Cardiac atrium fibroblast (primary cell): ENCODE results near the genes NPR2 and CLTA.

GRCh38 chr9:35361562-35362366 is 128.1 kb upstream of the RUSC2 start:
- RAMPAGE, long total RNA, result no peak

- RAMPAGE, long total RNA, result no peak
These were observed 83.4 kb upstream of the RUSC2 start for GRCh38 chr9:35406284-35407040.

DNA sequence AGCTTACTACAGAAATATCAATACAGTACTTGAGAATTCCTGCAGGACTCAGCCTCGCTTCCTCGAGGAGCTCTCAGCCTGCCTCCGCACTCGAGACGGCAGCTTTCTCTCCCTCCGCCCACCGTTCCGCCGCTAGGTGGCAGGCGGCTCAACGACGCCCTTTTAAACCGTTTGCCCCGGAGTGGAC is 1.3 kb upstream of the TESK1 start:
- RAMPAGE, long total RNA, result no peak

DNA sequence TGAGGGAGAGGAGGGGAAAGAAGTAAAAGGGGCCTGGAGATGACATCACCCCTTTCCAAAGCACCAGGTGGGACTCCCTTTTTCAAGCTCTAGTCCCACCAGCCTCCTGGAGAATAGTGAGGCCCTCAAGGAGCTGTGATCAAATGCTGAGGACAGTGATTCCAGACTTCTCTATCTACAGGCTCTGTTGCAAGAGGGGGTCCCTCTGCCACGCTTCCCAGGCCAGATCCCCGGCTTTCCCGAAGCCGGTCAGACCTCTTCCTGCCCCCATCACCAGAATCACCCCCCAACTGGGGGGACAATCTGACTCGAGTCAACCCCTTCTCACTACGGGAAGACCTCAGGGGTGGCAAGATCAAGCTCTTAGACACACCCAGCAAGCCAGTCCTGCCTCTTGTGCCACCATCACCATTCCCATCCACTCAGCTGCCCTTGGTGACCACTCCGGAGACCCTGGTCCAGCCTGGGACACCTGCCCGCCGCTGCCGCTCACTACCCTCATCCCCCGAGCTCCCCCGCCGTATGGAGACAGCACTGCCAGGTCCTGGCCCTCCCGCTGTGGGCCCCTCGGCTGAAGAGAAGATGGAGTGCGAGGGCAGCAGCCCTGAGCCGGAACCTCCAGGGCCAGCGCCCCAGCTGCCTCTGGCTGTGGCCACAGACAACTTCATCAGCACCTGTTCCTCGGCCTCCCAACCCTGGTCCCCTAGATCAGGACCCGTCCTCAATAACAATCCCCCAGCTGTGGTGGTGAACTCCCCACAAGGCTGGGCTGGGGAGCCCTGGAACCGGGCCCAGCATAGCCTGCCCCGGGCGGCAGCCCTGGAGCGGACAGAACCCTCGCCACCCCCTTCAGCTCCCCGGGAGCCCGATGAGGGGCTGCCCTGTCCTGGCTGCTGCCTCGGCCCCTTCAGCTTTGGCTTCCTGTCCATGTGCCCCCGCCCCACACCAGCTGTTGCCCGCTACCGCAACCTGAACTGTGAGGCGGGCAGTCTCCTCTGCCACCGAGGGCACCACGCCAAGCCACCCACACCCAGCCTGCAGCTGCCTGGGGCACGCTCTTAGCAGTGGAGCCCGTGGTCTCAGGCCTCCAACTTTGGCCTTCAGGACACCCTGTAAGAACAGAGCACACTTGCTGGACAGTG is 4.0 kb downstream of the TESK1 start:
- RAMPAGE, long total RNA, result no peak

GRCh38 chr9:35635928-35636578 is 14.7 kb downstream of the SIT1 start:
- RAMPAGE, long total RNA, result no peak

GRCh38 chr9:35684219-35685209 is 5.2 kb downstream of the TPM2 start:
- RAMPAGE, long total RNA, result no peak

- RAMPAGE, long total RNA, result no peak
These were observed 4.3 kb downstream of the TPM2 start for GRCh38 chr9:35685214-35686054.

DNA sequence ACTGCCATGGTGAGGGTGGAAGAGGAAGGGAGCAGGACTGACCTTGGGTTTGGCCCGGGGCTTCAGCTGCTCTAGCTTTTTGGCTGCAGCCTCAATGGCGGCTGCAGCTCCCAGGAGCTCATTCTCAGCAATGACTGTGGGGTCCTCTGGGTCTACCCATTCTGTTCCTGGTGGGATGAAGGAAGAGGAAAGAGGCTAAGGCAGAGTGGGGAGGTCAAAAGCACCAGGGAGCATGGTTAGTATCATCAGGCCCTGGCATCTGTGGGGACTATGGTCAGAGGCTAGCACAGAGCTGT is 9.2 kb upstream of the TPM2 start:
- RAMPAGE, long total RNA, result no peak

DNA sequence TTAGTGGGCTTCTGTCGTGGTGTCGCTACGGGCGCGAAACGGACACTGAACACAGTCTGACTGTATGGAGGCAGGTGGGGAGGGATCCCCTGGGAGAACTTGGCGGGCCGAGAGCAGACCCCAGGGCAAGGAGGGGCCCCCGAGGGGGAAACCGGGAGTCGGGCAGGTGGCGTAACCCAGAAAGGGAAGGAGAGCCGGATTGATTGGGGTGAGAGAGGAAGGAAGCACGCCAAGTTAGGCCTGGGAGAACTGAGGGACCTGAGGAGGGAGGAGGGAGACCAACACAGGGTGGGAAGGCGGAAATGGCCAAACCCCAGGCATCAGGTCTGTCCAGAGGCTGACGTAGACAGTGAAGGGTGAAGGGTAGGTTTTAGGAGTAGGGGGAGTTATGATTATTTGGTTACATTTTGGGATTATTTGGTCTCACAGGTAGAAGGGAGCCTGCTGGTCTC is 3.3 kb upstream of the MSMP start:
- RAMPAGE, long total RNA, result no peak

DNA sequence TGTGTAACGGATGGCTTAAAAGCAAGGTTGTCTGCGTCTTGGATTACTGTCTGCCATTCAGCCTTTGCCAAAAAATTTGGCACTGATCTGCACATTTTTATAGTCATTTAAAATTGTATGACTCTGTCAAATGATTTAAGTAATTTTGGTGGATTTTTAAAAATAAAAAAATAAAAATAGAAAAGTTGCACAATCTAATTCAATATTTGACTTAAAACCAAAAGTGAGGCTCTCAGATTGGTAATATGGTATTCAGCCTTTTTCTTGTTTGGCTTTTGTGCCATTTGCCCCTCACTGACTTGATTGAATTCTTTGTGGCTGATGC is 3.6 kb upstream of the MSMP start:
- RAMPAGE, long total RNA, result no peak

DNA sequence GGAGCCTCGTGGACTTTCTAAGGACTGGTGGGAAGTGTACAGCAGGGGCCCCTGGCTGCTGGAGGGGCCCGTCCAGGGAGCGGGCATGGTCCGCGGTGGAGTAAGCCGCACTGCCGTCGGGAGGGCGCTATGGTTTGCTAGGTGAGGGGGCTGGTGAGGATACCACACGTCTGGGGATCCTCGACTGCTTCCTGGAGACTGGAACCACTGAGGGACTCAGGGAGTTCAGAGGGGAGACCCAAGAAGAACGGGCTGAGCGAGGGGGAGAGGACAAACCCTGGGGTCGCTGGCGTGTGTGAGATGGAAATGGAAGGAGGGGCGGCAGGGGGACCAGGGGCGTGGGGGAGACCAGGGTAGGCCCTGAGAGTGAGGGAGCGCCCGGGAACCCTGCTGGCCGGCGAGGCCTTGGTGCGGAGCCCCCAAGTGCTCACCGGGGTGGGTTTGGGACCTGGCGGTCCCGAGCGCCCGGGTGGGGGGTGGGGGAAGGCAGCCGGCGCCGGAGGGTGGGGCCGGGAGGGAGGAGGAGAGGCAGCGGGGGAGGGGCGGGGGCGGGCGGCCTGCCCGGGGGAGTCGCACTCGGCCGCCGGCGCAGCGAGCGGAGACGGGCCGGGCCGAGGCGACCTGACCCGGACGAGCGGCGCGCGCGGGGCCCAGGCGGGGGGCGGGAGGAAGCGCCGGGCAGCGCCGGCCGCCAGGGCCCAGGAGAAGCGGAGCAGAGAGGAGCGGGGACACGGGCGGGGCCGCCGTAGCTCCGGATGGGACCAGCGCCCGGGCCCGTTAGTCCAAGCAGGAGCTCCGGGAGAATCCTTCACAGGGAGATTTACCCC is at the start of gene NPR2:
TSS of gene NPR2 (plus strand) at position 566 of the 827 bp plus-strand sequence.
- RAMPAGE, long total RNA, result no peak

DNA sequence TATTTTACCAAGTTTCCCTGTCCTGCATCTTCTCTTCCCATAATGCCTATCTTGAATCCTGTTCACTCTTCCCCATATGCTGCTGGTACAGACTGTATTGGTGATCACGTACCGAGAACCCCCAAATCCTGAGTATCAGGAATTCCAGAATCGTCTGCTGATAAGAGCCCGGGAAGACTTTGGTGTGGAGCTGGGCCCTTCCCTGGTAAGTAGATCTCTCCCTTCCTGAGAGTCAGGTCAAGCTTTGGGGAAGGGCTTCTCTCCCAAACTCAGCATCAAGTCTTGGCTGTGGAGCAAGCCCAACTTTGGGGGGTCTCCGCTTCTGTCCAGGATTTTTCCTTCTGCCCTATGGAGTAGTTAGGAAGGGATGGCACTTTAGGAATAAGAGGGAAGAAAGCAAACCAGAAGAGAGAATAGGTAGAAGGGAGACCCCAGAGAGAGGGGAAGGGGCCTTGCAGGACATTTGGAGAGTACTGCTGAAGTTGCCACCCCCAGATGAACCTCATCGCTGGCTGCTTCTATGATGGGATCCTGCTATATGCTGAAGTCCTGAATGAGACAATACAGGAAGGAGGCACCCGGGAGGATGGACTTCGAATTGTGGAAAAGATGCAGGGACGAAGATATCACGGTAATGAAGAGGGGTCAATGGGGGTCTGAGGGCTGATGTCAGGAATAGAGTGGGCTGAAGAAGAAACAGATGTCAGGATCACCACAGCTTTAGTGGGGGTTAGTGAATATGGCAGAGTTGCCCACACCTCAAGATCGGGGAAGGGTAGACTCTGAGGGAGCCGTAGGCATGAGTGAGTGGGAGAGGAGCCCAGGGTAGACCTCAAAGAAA is 8.4 kb downstream of the NPR2 start:
- RAMPAGE, long total RNA, result no peak

GRCh38 chr9:35951705-35952227 is 6.2 kb downstream of the OR2S2 start:
- RAMPAGE, long total RNA, result no peak

DNA sequence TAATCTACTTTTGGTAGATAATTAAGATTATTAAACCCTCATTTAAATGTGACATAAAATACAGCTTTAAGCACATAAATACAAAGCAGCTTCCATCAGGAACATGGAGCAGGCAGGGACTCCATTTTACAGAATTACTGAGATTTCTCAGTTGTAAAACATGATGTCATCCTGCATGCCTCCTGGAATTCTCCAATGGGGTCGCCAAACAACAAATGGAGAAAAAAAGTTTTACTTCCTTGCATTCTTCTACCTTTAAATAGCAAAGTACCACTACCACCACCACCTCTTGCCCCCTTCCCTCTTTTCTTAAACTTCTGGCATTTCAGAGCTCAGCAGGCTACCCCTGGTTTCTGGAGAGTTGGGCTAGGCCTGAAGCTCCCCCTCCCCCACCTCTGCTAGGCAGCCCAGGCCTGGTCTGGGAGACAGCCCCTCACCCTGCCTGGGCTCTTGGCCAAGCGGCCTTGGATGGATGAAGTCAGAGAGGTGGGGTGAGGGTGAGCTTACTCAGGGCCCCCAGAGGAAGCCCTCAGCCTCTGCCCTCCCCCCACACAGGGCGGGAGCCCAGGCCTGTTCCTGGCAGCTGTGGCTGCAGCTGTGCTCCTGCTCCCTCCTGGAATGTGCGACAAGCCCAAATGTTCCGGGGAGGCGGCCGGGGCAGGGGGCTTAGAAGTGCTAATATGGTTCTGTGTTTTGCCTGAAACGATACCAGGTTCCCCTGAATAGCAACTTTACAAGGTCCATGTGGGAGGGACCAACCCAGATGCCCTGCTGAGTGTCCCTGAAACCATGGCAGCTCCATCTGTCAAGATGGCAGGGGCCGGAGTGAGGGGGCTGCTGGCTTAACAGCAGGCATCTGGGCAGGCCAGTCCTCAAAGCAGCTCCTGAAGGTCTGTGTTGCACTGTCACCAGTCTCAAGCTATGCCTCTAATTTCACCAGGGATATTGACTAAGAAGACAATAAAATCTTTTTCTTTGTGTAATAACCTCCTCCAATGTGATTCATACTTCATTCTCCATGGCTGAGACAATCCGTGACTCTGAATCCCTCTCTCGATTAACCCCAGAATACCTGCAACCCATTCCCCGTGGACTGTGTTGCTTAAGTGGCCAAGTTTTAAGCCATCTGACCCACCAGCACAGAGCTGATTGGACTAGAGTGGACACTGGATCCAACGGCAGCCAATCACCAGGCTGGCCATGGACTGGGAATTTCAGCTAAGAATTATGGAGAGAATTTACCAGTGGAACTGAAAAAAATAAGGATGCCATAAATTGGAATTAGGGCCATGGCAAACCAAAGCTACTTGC is 5.8 kb upstream of the CCIN start:
- RAMPAGE, long total RNA, result no peak

DNA sequence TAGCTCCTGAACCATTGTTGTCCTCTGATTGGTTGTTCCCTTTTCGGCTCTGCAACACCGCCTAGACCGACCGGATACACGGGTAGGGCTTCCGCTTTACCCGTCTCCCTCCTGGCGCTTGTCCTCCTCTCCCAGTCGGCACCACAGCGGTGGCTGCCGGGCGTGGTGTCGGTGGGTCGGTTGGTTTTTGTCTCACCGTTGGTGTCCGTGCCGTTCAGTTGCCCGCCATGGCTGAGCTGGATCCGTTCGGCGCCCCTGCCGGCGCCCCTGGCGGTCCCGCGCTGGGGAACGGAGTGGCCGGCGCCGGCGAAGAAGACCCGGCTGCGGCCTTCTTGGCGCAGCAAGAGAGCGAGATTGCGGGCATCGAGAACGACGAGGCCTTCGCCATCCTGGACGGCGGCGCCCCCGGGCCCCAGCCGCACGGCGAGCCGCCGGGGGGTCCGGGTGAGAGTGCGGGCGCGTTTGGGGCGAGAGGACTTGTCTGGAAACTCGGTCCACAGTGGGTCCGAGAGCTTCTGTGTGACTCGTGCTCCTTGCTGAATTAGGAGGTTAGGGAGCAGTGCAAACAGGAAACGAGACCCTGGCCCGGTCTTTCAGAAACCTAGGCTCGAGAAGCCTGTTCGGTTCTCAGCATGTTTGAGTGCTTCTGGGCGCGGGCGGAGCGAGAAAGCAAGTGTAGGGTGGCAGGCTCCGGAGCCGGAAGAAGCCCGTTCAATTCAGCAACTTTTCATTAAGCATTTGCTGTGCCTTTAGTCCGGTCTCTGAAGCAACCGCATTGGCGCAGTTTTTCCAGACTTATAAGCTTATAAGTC is at the start of gene CLTA:
TSS of gene CLTA (plus strand) at position 92 of the 812 bp plus-strand sequence.
- RAMPAGE, long total RNA, result start-site peak on the plus strand centred at position 121 of the sequence, 36 bp wide, 136 and 17 reads in 2 replicates

- RAMPAGE, long total RNA, result no peak
These were observed 50.3 kb downstream of the RNF38 start for GRCh38 chr9:36349531-36350417.

DNA sequence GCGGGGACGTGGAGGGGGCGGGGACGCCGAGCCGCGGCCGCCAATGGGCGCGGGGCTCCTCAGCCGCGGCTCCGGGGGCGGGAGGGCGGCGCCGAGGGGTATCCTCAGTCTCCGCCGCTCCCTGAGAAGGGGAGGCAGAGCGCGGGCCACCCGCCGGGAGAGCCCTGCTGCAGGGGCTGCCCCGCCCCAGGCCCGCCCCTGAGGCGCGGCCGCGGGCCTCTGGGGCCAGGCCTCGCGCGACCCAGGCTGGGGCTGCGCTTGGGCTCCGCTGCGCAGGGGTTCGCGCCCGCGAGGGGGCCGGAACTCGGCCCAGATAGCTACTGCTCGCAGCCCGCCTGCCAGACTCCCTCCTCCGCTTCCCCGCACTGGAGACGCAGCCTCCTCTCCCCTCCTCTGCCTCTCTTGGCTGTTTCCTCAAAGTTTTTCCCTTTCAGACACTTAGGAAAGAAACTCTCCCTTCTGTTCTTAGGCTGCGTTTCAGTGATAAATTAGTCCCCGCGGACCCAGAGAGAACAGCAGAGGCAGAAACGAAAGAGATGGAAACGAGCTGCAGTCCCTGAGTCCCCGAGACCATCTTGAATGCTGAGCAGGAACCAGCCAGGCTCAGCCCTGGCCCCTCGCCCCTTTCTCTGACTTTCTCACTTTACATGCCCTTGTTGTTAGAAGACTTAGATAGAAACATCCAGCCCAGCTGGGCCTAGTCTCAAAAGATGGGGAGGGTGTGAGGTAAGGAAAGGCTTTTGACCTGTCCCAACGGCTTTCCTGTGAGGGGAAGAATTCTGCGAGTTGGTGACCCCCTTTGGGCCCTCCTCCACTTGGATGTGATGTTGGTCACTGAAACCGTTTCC is 84.8 kb upstream of the MELK start:
- RAMPAGE, long total RNA, result no peak

GRCh38 chr9:36492762-36493446 is 79.8 kb upstream of the MELK start:
- RAMPAGE, long total RNA, result no peak

GRCh38 chr9:36765152-36766174 is 192.8 kb downstream of the MELK start:
- RAMPAGE, long total RNA, result no peak

- RAMPAGE, long total RNA, result no peak
These were observed 29.6 kb downstream of the PAX5 start for GRCh38 chr9:37004384-37004885.